ENCODE measurements around the gene CACNA2D1.

- RRBS, result no CpG with 5 or more reads among the region's 8 CpGs
Observed at GRCh38 chr7:77498518-77499612, 38.2 kb upstream of the PTPN12 start.

- RRBS, result no CpG with 5 or more reads among the region's 9 CpGs
Observed at GRCh38 chr7:77502250-77502693, 34.8 kb upstream of the PTPN12 start.

GRCh38 chr7:77537795-77538176 is 691 bp downstream of the PTPN12 start:
- RRBS, result 1% methylated on average over 23 of the region's 36 CpGs

DNA sequence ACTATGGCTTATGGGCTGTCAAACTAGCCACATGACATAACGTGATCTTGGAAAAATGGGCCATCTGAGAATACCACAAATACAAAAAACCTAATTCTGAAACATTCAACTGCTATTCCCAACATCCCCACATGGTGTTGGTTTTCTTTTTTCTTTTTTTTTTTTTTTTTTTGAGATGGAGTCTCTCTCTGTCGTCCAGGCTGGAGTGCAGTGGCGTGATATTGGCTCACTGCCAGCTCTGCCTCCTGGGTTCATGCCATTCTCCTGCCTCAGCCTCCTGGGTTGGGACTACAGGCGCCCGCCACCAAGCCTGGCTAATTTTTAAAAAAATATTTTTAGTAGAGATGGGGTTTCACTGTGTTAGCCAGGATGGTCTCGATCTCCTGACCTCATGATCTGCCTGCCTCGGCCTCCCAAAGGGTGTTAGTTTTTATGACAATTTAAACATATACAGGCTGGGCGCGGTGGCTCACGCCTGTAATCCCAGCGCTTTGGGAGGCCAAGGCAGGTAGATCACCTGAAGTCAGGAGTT is 17.3 kb upstream of the RSBN1L start:
- RRBS, result no CpG with 5 or more reads among the region's 11 CpGs

DNA sequence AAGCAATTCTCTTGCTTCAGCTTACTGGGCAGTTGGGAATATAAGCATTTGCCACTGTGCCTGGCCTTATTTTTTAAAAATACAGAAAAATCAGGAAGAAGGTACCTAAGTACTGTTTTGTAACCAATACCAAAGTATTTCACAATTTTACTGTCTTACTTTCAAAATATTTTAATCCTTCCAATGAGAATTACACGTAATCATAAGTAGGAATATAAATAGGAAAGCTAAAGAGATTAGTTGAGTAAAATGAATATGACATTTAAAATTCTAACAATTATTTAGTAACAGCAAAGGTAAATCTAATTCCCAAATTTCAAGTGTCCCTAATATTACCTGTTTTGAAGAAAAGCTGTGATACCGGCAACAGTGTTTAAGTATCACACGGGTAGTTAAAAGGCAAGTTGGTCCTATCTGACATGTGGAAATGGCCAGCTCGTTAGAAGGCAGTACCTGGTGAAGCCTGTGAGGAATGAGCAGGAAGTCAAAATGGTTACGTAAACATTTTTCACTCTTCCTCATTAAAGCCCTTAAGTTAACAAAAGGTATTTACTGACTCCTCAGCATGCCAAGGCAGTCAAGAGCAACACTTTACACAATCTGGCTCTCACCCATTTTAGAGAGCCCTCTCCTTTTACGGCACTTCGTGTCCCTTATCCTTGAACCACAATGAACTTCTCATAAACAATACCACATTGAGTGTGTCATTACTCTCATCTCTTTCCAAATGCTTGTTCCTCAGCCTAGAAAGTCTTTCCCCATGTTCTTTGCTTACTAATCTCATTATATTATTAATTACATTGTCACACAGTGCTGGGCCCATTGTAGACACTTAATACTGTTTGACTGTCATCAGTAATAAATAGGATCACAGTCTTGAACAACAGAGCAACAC is 11.1 kb upstream of the RSBN1L start:
- RRBS, result no CpG with 5 or more reads among the region's 7 CpGs

- RRBS, result no CpG with 5 or more reads among the region's 10 CpGs
Observed at GRCh38 chr7:77717468-77718159, 21.4 kb downstream of the RSBN1L start.

GRCh38 chr7:77796412-77796888 is 1.8 kb downstream of the TMEM60 start:
- RRBS, result no CpG with 5 or more reads among the region's 2 CpGs

- RRBS, result no CpG with 5 or more reads among the region's 5 CpGs
Observed at GRCh38 chr7:78018450-78018821, 220.2 kb upstream of the TMEM60 start.

DNA sequence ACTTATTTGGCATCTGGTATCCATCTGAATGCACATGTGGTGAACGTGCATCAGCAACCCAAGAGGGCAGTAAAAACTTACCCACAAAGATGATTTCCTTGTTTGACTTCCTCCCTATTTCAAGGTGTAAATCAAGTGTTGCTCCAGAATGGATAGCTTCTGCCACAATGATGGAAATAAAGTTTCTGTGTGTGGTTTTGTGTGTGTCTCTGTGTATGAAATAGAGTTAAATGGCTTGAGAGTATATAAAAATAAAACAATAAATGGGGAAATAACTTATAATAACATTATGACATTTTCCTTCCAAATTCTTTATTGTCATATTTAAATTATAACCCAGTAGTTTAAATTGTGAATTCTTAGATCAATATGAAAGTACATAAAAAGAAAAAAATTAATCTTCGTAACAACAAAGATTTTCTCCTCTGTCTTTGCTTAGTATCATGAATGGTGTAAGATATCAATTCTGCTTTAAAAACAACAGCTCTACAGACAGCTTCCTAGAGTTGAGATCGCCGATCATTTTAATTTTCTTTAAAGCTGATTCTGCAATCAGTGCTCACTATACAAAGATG is 500.1 kb downstream of the MAGI2 start:
- RRBS, result no CpG with 5 or more reads among the region's 4 CpGs

DNA sequence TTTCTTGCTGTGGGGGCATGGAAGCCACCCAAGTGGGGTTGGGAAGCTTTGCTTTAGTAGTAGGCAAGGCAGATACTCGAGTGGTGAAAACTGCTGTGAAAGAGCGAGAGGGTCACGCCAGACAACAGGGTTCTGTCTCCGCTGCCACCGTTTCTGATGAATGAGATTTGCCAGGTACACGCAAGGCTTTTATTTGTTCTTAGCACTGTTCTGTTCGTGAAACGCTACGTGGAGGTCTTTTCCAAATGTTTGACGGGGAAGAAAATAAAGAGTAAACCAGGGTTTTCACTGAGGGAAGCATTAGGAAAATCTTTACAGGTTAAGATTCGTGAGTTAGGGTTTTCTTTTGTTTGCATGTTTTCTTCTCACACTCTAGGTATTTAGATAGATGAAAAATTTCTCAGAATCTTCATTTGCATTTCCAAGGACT is 1.3 kb downstream of the GNAI1 start:
- RRBS, result no CpG with 5 or more reads among the region's 11 CpGs

DNA sequence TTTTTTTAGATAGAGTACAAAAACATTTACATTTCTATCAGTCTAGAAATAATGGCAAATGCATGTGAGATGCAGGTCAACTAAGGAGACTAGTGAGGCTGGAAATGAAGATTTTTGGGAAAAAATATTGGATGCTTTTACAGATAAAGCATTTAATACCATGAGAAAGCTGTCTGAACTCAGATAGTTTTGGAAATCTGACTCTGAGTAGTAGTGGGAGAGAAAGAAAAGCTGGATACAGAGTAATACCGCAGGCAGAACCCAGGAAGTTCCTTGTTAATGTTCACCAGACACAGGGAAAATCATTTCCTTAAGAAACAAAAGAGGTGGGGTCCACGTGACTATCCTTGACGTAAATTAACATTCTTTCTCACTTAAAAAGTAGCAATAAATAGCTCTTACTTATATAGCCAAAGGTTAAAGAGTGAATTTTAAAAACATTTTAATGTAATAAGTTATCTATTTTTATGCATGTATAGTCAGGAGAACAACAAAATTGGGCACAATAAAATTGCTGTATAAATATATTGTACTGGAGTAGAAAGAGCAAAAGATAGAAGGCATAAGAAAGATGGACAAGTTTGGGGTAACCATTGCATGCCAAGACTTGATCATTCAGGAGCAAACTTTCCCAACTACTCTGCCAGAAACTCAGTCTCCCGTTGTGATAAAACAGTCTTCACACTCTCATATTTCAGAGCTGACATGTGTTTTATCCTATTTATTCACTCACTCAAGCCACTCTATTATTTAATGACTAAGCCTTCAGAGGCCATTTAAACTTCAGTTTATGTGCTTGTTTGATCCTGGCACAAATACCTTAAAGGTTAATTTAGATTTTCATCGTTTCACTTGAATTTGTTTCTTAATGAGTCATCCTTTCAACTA is 143.0 kb downstream of the GNAI1 start:
- RRBS, result no CpG with 5 or more reads among the region's 5 CpGs

- RRBS, result no CpG with 5 or more reads among the region's 5 CpGs
Observed at GRCh38 chr7:80279583-80280301, 145.1 kb downstream of the GNAI1 start.

GRCh38 chr7:80500294-80500914 is 11.5 kb downstream of the GNAT3 start:
- RRBS, result no CpG with 5 or more reads among the region's 2 CpGs

- RRBS, result no CpG with 5 or more reads among the region's 7 CpGs
Observed at GRCh38 chr7:81690212-81690842, 79.5 kb downstream of the HGF start.

GRCh38 chr7:82442491-82443047 is 1.0 kb downstream of the CACNA2D1 start:
- RRBS, result no CpG with 5 or more reads among the region's 22 CpGs

DNA sequence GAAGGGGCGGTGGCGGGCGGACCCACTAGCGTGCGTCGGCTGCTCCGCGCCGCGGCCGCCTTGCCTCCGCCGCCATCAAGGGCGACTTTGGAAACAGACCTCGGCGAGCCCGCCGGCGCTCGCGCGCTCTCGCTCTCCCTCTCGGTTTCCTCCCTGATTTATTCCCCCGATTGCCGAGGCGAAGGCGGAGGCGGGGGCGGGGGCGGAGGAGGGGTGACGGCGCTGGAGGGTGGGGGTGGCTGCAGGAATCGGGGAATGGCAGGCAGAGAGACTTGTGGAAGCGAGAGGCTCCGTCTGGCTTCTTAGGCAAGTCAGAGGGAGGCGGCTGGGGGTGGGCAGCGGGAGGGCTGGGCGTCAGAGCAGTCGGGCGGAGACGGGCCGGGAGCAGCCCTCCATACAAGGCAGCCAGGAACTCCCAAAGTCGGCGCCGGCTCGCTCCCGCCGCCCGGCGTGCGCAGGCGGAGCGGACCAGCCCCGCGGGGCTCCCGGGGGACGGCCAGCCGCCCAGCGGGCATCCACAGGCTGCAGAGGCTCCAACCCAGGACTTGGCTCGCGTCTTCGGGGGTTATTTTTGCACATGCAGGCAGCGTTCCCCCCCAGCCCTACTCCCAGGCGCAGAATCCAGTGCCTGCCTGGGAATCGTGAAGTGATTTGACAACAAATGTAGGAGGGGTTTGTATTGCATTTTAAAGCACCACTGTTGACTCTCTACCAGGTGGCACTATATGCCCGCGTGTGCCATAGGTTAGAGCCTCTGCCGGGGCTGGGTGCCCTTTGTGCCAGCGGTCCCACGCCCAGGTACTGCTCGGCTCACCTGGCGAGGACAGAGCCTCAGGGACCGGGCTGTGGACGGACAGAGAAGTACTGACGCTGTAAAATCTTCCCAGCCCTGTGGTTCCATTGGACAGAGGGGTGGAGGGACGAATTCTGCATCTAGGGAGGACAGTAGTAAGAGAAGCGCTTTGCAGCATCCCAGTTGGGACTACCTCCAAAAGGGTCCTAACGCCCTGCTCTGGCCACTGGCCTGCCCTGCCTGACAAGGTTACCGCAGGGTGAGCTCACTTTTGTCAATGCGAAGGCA is at the start of gene CACNA2D1:
CACNA2D1 (minus strand) TSS at position 134 of the 1,081 bp plus-strand sequence.
- RRBS, result 2% methylated on average over 23 of the region's 81 CpGs

GRCh38 chr7:82955583-82956192 is 207.0 kb downstream of the PCLO start:
- RRBS, result no CpG with 5 or more reads among the region's 11 CpGs

- RRBS, result no CpG with 5 or more reads among the region's 5 CpGs
Observed at GRCh38 chr7:84058510-84059113, 136.0 kb downstream of the SEMA3A start.

All from Ishikawa (cell line).